Jurkat, Clone E6-1 (cell line): ENCODE results near the gene IGSF9B.

DNA sequence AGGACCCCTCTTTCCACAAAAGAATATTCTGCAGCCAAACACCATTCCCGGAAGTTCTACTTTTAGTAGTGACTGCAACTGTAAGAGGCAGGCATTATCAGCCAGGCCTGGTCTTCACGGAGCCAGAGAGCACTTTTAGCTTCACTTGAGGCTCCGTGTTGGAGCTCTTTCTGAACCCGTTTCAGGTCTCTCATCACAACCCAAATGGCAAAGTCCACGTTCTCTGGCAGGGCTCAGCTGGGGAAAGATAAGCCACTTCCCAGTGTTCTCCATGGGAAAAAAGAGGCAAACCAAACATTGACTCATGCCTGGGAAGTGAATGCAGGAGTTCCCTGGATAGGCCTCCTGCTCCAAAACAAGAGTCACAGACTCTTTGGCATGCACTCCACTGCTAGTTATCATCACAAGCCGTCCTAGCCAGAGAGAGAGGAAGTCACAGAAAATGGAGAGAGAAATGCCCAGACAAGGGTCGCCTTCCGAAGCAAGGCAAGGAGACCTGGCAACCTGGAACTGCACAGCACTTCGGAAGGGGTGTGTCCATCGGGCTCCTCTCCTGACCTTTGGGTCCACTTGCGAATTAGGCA lies 11.6 kb downstream of the OPCML start:
- RRBS, result no CpG with 5 or more reads among the region's 11 CpGs

GRCh38 chr11:133742511-133742932 lies 102.8 kb downstream of the SPATA19 start:
- RRBS, result no CpG with 5 or more reads among the region's 6 CpGs

DNA sequence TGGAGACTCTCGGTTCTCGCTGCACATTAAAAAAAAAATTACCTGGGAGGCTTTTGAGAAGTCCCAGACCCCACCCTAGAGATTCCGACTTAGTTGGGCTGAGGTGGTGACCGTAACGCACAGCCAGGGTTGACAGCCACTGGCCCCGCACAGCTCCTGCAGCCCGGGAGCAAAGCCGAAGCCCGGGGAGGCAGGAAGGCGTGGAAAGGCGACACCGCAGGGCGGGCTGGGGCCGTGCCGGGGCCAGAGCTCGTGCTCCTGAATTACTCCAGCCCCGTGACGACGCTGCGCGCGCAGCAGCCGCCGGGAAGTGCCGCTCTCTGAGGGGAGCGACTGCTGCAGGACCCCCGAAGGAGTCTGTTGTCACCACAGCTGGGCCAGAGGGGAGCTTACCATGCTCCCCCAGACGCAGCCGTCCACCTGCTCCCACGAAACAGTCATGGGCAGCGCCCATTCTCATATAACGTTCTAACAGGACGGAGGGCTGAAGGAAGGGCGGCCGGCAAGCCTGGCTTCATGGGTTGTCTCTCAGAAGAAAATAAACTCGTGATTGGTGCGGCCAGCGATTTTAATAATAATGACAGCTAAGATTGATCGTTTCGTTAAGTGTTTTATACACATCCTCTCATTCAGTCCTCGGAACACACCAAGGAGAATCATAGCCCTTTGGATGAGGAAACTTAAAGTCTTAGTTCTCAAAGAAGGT lies 57.5 kb downstream of the SPATA19 start:
- RRBS, result 77% methylated on average over 16 of the region's 41 CpGs

- RRBS, result 78% methylated on average over 2 of the region's 43 CpGs
These were observed 38.7 kb downstream of the IGSF9B start for GRCh38 chr11:133918035-133918574.

DNA sequence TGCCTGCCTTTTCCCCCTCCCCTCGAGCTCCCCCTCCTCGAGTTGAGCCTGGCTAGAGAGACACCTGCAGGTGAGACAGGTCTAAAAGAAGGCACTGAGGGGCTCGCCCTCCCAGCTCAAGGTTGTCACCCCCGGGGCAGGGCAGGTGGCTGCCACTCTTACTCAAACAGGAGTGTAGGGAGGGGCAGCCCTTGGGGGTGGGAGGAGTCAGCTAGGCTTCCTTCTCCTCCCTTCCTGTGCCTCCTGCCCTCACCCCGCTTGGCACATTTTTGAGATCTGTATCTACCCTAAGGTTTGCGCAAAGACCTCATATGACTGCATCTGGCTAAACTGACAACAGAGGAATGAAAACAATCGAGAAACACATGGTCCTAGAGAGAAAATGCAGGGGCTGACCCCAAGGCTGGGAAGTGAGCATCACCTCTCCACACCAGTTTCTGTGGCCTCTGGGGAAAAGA lies 28.2 kb downstream of the IGSF9B start:
- RRBS, result no CpG with 5 or more reads among the region's 7 CpGs

DNA sequence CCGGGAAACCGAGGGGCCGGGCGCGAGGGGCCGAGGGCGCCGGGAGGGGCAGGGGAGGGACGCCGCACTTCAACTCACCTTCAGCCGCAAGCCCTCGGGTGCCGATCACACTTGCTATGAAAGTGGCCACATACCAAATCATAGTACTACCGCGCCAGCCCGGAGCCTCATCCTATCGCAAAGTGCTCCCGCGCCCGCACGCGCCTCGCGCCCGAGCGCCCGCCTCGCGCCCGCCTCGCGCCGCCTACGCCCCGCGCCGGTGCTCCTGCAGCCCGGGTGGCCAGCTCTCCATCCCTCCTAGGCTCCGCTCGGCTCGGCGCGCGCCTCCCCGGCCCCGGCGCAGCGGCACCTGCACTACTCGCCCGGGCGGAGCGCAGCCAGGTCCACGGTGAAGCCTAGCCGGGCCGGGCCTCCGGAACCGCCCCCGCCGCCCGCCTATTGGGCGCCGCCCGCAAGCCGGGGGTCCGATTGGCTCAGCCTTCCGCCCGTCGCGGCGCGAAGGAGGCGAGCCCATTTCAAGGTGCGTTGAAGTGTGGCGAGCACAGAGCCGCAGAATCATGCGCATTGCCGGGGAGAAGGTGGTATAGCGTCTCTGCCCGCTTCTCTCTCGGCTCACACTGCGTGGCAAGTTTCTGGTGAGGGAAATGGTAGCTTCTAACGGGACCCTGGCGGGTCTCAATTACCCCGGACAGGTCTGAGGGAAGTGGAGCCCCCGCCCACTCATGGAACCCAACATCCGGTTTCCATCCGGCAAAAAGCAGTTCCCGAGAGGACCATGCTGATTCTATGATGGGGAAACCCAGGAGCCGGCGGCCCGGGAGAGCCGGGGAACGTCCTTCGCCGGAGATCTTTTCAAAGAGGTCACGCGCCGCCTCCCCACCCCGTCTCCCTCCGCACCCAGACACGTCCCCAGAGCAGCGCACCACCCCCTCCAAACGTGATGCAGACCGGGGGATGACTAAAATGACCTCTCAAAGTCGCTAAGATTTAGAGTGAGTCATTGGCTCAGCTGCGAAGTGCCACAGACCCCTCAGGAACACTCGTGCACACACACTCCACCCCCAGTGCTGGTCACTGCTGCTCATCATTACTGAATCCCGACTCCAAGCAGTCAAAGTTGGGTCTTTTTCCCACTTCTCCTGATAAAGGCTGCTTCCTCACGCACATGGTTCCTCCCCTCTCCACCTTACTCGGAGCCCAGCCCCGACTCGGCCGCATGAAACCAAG lies at the start of gene IGSF9B:
Gene IGSF9B, minus strand, starts transcription at position 356 of the 1,227 bp plus-strand sequence.
- RRBS, result 2% methylated on average over 40 of the region's 113 CpGs

DNA sequence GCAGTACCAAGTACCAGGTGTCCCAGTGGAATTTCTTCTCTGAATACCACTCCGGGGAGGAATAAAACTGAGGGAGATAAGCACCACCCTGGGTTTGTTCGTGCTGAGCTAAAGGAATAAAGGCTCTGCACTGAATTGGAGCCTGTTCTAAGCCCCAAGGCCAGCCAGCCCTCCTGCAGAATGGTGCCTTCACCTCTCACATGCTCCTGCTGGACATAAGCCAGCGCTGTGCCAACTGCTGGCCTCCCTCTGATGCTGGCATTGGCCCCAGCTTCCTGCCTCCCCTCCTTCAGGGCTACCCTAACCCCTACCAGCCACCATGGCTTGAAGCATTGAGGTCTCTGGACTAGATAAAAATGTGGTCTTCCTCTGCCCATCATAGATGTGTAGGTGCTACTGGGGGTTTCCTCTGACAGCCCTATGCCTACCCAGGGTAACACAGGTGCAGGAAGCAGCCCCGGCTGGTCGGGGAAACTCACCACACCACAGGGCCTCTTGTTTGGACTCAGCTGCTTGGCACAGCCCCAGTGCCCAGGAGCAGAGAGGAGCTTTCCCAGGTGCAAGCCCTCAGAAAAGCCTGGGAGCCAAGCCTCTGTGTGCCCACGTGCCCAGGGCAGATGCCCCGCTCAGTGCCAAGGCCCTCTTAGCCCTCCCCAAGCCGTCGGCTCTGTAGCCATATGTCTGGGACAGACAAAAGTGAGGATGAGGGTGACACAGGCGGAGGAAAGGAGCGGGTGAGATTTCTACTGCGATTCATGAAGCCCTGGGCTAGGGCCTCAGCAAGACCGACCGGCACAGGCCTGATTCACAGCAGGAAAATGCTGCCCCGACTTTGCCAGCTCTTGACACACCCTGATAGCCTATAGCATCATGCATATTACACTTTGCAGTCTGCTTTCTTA lies 34.1 kb upstream of the JAM3 start:
- RRBS, result no CpG with 5 or more reads among the region's 15 CpGs

DNA sequence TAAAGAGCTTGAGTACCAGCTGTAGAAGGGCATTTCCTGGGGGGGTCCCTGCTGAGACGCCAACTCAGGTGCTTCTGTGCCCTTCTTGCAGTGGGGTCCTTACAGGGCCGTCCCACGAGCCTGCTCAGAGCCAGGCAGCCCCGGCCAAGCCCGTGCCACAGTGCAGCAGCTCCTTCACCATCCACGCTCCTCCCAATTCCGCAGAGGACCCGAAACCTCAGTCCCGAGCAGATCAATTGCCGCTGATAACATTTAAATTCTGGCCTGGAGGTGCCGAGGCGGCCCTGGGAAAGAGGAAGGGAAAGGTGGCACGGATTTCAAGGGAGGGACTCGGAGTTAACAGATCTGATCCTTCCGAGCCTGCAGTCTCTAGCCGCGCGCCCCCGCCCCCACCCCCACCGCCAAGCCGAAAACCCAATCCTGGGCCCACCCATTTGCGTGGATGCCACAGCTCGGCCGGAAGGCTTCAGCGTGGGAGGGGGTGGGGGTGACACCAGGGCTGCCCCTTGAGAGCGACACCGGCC lies 32.3 kb upstream of the JAM3 start:
- RRBS, result no CpG with 5 or more reads among the region's 27 CpGs

- RRBS, result no CpG with 5 or more reads among the region's 10 CpGs
These were observed 33.7 kb downstream of the JAM3 start for GRCh38 chr11:134102402-134103119.

DNA sequence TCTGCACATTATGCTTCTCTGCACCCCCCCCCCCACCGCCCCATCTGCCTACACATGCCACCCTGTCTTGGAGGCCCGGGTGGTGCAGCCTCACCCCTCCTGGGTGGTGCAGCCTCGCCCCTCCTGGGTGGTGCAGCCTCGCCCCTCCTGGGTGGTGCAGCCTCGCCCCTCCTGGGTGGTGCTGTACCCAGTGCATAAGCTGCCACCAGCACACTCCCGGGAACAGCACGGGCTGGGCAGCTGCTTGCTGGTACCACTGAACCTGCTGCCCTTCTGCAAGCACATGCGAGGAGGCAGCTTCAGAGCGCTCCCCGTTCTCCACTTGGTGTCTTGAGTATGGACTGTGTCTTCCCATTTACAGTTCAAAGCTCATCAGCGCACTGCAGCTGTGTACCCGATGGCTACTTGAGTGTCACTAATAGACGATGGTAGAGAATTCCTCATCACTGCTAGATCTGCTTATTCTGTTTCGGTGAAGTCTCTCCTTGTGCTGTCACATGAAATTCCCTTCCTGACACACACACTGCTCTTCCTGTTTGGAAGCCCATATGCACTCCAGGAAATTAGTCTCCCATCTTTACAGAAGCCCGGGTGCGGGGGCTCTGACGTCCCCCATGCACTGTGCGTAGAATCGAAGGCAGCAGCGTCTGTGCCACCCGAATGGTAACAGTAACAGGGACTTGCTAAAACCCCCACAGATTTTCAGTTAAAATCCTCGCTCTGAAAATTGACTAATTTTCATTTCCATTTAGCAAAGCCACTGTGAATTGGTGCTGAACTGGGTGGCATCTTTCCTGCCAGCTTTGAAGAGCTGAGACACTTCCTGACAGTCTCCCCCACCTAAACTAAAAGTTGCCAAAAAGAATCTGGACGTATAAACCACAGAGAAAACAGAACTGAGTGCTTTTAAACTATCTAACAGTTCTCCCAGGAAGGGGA lies 69.0 kb downstream of the NCAPD3 start:
- RRBS, result no CpG with 5 or more reads among the region's 23 CpGs

DNA sequence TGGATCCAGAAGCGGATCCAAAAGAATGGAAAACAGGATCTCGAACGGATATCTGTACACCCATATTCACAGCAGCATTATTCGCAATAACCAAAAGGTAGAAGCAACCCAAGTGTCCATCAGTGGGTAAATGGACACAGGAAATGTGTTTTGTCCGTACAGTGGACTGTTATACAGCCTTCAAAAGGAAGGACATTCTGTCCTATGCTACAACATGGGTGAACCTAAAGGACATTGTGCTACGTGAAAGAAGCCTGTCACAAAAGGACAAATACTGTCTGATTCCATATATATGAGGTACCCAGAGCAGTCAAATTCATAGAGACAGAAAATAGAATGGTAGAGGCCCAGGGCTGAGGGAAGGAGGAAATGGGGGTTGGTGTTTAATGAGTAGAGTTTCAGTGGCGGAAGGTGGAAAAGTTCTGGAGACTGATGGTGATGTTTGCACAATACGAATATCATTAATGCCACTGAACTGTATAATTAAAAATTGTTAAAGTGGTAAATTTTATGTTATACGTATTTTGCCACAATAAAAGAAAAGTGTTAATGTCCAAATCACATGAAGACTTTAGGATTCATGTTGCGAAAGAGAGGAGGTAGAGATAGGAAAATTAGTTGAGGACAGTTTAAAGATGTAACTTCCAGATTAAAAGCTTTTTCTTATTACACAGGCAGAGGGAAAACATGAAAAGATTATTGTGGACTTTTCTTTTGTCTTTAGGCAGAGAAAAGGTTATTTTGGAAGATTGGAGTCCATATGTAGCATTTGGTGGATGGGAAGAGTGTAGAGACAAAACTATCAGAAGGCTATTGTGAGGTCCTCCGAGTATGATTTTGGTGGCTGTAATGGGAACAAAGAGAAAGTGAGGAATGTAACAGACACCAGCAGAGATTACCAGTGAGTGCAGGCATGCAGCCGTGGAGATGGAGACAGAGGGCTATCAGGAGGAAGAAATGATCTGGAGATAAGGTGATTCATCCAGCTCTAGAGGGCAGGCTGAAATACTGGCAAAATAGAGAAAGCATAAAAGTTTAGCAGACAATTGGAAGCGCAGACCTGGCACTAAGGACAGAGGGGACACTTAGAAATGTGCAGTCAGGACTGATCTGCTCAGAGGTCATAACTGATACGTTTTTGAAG lies 12.4 kb downstream of the VPS26B start:
- RRBS, result no CpG with 5 or more reads among the region's 14 CpGs

DNA sequence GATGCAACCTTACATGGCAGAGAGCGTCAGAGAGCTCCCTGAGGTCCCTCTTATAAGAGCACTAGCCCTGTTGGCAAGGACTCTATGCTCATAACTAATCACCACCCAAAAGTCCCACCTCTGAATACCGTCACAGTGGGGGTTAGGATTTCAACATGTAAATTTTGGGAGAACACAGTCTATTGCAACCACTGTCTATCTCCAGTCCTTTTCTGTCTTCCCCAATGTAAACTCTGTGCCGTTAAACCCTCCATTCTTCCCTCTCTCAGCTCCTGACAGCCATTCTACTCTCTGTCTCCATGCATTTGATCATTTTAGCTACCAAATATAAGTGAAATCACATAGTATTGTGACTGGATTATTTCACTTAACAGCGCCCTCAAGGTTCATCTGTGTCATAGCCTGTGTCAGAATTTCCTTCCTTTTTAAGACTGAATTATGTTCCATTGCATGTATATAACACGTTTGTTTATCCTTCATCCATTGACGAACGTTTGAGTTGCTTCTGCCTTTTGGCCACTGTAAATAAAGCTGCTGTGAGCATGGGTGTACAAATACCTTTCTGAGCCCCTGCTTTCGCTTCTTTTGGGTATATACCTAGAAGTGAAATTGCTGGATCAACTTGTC lies 17.2 kb downstream of the GLB1L2 start:
- RRBS, result no CpG with 5 or more reads among the region's 8 CpGs

DNA sequence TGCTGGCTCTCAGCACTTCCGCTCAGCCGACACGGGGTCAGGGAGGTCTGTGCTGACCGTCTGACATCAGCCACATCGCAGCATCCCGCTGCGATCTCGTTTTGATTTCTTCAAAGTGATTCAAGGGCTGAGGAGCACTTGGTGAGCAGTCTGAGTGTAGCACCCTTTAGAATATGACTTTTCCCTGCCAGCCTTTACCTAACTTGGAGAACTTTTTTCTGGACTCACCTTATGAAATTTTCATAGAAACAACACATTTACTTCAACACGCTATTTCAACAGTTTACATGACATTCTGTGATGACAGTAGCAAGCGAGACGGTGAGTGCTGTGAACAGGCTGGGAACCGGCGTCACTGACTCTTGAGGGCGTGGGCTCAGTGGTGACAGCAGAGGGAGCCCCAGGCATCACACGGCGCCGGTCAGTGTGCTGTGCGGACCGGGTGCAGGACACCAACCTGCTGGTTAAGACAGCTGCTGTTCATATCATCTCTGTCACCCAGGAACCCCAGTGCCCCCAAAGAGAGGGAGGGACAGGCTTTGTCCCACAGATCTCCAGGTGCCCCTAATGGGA lies 18.6 kb downstream of the B3GAT1 start:
- RRBS, result 59% methylated on average over 6 of the region's 19 CpGs

- RRBS, result no CpG with 5 or more reads among the region's 13 CpGs
These were observed 171.9 kb upstream of the B3GAT1 start for GRCh38 chr11:134583988-134584333.

DNA sequence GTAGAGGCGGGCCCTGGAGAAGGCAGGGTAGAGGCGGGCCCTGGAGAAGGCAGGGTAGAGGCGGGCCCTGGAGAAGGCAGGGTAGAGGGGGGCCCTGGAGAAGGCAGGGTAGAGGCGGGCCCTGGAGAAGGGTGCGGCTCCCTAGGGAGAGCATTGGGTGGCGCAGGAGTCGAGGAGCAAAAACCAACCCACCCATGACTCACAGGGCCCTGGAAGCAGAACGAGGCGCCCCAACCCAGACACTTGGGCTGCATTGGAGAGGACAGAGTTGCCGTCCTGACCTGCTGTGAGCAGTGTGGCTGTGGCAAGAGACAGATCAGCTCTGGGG lies 227.9 kb upstream of the B3GAT1 start:
- RRBS, result no CpG with 5 or more reads among the region's 10 CpGs

GRCh38 chr11:134950526-134951191 lies 538.6 kb upstream of the B3GAT1 start:
- RRBS, result no CpG with 5 or more reads among the region's 8 CpGs